ENCODE measurements around a stretch of chr1.

DNA sequence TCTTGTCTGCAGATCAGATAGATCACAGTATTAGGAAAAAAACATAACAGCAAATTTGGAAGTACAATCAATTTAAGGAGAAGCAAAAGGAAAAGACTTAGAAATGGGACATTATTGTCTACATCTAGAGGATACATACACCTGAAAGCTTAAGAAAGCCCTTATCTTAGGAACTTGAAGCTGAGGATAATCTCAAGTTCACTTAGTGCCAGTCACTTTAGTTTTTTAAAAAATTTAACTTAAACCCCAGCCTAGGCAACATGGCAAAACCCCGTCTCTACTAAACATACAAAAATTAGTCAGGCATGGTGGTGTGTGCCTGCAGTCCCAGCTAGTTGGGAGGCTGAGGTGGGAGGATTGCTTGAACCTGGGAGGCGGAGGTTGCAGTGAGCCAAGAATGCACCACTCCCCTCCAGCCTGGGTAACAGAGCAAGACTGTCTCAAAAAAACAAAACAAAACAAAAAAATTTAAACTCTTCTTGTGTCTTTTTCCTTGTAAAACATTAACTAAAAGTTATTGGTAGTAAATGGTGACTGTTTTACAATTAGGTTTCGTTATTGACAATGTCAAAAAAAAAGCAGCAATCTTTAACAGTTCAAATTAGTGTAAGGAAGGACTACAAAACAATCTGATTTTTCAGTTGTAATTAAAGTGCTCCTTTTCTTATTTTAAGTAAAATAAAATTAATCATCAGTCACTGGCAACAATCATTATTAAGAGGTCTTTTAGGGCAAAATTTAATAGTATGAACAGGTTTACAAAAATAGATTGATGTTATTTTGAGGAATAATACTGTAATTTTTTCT is 27.3 kb downstream of the SPRTN start:
- PRO-cap = no peak

GRCh38 chr1:231636081-231636552 is 9.5 kb downstream of the DISC1 start:
- PRO-cap = no peak

- PRO-cap = no peak
Observed at GRCh38 chr1:231847264-231848256, 221.0 kb downstream of the DISC1 start.

GRCh38 chr1:232431939-232432736 is 197.8 kb downstream of the SIPA1L2 start:
- PRO-cap = no peak

DNA sequence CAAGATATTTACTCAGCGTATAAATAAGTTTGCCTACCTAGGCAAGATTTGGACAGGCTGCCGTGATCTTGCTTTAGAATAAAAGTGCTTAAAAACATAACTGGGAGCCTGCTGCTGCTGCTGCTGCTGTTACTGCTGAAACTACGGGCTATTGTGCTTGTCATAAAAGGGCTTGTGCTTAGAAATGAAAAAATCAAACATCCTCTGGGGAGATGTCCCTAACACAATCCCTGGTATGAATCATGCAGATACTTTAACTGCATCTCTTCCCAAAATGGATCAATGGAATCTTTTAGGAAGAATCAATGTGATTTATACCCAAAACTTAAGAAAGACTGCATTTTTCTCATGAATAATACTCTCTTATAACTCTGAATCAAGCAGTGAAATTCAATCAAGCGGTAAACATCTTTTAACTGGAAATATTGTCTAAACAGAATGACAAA is 1.9 kb downstream of the SIPA1L2 start:
- PRO-cap = no peak

DNA sequence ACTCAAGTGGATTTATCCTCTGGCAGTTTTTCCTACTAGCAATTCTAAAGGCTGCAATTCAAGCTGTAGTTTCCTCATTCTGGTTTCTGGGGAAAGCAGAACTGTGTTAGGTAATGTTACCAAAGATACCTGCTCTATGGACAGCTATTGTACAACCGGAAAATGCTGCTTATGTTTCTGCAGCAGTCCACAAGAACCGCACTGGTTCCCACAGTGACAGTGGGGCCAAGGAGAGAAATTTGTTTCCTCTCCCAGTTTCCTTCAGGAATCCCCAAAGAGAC is 52.7 kb downstream of the PCNX2 start:
- PRO-cap = no peak

DNA sequence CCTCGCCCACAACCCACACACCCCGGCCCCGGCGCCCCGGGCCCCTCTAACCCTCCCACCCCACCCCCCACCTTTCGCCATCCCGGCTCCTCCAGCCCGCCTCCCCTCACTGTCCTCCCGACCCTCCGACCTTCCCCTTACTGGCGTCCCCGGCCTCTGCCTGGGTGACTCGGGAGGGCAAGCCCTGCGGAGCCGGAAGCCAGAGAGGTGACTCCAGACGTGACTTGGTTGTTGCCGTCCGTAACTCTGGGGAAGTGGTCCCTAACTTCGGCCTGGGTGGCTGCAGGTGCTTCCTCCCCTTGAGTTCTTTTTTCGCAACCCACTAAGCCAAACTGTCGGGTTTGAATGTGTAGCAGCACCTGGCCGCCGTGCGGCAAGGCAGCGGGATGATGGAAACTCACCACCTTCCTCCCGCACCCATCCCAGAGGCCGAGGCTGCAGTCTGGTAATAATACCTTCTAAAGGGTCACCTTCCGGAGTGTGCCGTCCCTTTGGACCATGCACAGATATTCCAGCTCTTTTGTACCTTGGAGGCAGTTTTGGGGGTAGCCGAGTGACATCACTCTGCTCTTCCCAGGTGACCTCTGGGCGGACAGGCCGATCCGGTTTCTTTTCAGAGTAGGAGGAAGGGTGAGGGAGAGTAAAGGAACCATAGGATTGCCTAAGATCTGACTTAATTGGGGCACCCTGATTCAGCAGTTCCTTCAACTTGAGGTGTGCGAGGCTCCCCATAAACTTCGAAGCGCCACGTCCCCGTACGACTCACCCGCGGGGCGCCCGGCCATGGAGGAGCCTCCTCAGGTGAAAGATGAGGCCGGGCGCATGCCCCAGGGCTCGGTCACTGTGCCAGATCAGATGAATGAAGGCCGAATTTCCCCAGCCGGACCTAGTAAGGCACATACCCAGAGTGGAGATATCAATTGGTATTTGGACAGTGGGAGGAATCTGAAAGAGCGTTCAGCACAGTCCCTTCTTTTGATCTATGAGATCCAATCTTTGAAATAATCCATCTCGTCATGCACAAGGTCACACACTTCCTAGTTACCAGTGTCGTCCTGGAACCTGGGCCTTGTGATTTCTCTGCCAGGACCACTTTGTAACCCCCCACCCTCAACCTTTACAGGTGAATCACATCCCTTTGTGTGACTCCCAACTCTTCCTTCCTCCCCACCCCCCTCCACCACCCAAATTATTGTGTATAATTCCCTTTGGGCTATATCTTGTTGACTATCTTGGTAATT is 1.1 kb downstream of the KCNK1 start:
- PRO-cap = no peak

DNA sequence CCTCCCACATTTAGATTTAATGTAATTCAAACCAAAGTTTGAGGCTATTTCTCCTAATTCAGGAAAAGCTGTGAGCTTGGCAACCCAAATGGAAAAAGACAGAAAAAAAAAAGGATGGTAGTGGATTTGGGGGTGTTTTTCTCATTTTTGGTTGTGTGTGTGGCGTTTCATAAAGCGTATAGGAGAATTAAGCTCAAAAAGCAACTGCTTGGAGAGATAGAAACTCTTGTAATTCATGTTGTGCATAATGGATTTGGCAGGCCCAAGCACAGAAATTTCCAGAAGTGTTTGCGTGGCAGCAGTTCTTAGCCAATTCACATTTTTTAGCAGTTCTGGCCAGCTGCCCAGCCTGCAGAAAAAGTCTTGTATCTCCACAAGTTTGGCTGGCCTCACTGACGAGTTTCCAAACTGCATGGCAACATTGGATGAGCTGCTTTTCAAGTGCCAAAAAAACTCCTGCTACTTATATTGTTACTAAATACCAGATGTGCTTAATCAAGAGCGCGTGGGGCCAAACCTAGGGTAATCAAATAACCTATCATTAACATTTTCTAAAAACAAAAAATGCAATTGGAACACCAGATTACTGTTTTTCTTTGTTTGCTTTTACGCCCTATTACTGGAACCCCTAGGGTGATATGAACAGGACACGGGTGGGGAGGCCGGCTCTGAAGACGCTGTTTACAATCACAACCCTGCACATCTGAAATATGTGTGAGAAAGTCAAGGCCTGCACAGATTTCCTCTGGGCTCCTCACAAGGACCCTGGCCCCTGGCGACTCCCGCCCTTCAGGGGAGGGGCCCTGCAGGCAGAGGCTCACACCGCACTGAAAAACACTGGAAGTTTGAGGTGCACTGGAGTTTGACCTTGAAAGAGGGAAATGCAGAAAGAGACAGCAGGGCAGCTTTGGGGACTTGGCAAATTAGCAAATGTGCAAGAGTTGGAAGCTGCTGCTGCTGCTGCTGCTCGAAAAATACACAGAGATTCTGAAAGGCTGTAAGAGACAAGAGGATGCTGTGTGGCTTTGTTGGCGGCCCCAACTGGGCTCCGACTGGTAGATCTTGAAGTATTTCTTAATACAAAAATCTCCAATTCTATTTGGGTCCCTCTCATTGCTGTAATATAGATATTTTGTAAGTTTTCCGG is 55.2 kb upstream of the TARBP1 start:
- PRO-cap = unidirectional peak, plus-strand start at position 392 of the sequence

- PRO-cap = no peak
Observed at GRCh38 chr1:234604410-234605667, 5.1 kb downstream of the IRF2BP2 start.

DNA sequence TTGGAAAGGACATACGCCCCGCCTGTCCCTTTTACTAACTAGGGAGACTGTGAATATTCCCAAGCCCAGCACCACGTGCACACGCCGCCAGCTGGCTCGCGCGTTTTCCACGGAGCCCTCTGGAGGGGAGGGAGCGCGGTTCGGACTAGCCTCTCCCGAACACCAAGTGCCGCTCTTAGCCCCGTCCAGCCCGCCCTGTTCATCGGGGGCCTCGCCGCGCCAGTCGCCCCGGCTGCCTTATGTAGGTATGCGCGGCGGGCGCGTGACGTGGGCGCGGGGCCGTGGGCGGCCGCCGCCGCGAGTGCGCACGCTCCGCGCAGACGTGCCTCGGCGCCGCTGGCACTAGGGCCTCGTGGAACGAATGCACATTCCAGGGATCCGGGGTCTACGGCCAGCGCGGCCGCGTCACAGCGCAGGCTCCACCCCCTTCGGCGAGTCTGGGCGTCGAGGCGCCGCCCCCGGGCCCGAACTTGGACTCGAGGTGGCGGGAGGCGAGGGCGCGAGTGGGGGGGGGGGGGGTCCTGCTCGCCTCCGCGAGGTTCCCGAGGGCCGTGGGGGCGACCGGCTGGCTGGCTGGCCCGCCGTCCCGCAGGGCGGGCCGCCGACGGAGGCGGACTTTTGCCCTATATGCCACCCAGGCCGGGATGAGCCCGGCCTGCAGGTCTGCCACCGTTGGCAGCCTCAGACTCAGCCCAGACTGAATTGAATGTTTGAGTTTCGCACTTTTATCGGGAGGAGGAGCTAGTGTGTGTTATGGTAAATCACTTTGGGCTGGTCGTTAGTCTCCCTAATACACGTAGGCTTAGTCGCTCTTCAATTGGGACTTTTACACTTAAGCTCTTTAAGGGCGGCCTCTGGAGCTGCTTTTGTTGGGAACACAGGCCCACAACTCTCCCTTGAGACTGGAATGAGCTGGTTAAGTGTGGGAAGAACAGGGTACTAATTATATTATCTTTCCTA is 968 bp upstream of the IRF2BP2 start:
- PRO-cap = bidirectional peak, plus-strand start at position 110 of the sequence, minus-strand start at position 213 of the sequence; bidirectional peak, plus-strand start at position 473 of the sequence, minus-strand start at position 344 of the sequence; bidirectional peak, plus-strand start at position 764 of the sequence, minus-strand start at position 699 of the sequence; bidirectional peak, plus-strand start outside the sequence, minus-strand start at position 904 of the sequence

- PRO-cap = no peak
Observed at GRCh38 chr1:234631645-234632337, 21.8 kb upstream of the IRF2BP2 start.

DNA sequence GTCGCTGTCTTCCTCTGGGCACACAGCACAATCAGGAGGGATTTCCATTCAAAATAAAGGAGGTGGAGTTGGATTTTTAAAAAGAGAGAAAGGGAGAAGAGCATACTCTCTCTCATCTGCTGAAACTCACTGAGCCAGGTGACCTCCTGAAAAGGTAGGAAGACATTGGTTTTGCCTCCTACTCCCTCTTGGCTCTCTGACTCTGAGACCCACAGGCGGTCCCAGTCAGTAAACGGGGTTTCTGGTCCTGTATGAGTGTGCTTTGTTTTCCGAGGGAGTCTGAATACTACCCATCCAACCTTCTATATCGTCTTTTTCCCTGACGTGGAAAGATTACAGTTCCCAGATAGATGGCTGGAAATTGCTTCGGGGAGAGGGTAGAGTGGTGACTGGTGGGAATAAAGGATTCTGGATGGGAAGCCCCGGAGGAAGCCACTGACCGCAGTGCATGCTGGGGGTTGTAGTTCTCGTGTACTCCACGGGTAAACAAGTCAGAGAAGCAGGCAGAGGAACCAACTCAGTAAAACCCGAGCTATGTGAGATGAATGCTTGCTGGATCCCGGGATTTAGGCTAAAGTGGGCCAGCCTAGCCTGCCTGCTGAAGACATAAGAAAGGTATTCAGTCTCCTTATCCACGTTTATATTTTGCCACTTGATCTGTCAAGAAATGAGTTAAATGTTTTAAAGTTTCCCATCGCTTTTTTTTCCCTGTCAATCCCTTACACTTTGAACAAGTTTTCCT is 66.1 kb upstream of the IRF2BP2 start:
- PRO-cap = no peak

DNA sequence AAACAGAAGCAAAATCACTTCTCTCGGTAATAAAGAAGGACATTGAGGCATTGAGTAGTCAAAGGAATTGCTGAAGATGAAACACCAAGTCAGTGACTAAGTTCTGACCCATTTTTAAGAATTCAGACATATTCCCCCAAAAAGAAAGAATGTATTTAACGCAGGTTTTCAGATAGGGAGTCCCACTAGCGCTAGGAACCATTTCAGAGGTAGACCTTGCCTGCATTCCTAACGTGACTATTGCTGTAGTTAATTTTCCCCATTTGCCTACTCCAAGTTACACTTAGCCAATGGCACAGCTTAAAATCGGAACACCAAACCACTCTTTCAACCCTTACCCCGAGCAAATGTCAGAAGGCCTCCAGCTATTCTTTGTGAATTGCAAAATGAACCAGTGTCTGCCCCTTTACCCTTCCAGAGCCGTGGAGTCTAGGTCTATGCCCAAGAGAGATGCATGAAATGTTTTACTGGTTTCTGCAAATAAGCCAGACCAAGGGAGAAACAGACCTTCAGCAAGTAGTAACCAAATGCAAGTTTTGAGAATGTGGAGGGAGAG is 109.0 kb upstream of the IRF2BP2 start:
- PRO-cap = no peak

- PRO-cap = no peak
Observed at GRCh38 chr1:234746642-234747086, 136.7 kb upstream of the IRF2BP2 start.

DNA sequence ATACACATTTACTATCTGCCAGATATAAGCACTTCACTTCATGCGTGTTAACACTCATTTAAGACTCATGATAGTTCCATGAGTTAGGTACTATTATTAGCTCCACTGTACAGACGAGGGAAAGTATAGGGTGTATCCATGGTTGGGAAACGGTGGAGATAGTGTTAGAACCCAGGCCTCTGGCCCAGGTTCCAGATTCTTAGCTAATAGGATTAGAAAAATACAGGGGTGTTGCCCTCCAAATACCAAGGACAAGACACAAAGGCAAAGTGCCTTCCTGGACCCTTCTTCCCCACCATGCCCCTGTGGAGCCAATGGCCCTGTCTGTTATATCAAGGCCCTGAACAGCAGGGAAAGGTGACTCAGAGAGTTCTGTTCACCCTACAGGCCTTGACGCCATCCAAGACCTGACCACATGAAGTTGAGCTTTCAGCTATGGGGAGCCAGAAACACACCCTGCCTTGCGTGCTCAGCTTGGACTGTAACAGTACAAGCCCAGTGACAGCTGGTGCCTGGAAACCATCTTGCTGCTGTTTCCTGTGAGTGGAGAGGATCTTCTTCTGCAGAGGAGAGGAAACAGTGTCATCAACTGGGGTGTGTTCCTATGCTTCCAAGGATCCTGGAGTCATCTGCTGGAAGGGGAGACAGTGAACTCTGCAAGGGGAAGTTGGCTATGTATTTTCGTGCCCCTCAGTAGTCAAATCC is 164.9 kb upstream of the IRF2BP2 start:
- PRO-cap = no peak

DNA sequence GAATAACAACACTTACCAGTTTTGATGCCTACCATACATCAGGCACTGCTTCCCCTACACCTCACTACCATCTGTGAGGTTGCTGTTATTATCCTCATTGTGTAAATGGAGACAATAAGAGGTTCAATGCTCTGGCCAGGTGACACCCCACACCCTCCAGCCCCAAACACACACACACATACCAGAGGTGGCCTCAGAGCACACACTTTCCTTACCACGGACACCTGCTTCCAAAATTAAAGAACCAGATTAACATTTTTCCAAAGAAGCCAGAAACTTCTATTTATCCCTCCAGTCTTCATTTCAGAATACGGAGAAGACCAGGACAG is 213.9 kb upstream of the IRF2BP2 start:
- PRO-cap = no peak

- PRO-cap = no peak
Observed at GRCh38 chr1:234862777-234863461, 252.9 kb upstream of the IRF2BP2 start.

DNA sequence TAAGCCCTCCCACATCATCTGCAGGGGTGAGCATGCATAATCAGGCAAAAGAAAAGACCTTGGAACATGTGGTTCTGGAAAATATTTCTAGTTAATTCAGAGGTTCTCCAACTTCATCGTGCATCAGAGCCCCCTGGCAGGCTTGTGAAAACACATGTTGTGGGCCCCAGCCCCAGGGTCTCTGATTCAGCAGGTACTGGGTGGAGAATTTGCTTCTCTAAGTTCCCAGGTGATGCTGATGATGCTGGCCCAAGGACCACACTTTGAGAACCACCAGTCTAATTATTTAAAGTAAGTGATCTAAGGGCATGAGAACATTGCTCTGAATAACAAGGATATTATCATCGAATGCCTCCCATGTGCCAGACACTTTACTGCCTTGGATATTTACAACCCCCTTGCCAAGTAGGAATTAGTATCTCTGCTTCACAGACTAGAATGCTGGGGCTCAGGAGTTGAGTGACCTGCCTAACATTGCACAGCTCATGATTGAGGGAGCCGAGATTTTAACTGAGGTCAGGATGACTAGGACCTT is 231.0 kb downstream of the TOMM20 start:
- PRO-cap = no peak

DNA sequence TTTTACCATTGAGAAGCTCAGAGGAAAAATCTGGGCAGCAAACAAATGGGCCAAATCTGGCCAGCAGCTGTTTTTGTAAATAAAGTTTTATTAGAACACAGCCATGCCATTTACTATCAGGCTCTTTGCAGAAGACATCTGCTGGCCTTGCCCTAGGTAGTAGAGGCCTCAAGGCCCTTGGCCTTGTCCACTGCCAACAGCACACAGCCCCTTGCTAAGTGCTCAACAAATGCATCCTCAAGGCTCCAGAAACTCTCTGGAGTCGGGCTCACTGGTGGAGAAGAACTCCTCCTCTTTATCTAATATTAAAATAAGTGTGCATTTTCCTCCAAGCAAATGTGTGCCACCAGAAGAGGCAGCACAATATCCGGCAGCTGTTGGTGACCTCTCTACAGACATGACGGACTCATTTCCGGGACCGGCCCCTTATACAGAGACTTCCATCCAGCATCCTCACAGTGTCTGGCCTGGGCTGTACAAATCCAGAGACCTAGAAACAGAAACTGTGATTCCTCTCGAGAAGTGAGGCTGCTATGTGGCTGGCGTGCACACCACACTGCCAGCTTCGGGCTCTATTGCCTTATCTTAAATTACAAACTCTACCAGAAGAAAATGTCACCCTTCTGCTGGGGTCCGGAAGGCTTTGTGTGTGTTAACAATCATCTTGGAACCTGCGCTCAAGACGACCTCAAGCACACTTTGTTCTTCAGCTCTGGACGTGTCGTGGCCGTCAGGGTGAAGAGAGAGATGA is 203.9 kb downstream of the TOMM20 start:
- PRO-cap = no peak

DNA sequence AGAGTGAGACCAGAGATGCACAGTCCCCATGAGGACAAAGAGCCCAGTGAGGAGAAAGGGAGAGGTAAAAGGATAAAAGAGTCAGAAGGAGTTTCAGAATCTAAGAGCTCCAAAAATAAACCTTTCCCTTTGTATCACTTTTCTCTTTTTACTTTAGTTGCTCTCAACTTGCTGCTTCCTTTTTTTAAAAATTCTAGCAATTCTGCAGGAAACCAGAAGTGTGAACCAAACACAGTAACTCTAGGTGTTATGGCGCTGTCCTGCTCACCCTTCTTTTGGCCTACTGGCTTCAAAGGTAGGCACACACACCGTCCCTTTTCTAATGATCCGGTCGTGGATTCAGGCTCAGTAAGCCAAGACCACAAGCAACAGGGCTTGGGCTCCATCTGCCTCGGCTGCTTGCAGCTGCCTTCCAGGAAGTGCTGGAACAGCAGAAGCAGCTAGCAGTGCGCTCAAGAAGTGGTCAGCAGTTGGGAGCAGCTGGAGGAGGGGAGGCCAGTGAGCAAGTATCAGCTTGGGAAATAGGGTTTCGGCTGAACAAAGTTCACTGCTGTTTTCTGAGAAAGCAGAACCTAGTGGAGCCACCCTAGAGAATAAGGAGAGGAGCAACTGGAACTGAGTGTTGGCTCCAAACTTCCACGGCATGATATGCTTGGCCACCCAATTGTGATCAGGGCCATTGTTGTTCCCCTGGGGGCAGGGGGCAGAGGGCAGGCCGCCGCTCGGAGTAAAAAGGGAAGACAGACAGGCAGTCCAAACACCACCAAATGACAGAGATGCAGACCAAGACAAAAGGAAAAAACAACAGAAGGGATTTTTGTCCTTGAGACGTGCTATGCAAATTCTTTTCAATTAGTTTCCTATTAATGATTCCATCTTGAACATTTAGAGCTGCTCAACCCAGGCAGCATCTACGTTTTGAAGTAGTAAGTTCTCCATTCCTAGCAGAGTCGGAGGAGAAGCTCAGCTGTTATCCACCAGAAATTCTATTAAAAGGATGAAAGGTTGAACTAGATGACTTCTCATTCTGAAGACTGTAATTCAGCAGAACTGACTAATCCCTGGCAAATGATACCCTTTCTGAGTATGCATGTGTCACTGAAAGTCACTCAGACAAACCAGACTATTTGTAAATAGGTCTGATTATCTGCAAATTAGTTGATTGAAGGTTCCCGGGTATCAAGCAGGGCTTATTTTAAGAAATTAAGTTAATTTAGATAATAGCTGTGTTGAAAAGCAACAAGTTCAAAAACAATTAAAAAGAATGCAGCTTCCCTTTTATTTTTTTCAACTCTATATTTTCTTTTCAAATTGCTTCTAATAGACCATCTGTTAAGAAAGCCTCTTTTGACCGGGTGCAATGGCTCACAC is 173.2 kb downstream of the TOMM20 start:
- PRO-cap = no peak

Data from tibial artery (tissue), 1 donor.